GM19240 (cell line): ENCODE data around the genes TMEFF1, CAVIN4, RNF20, SMC2 and OR13D1.

DNA sequence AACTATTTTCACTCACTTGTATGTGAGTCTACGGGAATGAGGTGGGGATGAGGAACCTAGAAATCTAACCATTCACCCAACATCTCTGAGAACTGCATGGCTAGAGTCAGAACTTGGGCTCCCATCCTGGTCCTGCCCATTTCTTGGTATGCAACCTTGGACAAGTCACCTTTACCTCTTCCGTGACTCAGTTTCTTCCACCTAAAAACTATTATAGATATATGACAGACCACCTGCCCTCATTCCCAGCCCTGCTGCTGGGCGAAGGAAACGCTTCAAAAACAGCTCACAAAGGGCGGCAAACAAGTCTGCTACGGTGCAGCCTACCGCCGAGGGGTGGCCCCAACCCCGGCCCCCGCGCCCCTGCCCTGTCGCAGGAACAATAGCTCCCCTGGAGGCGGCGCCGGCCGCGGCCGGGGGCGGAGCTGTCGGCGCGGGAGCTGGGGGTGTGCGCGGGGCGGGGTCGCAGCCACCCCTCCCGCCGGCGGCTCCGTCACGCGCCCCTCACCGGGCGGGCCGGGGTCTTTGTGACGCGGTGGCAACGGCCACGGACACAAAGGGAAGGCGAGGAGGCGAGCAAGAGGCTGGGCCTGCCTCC is at the start of gene TMEFF1:
Gene TMEFF1, plus strand, starts transcription at position 522 of the 598 bp plus-strand sequence.
- RRBS, result 3% methylated on average over 25 of the region's 41 CpGs

DNA sequence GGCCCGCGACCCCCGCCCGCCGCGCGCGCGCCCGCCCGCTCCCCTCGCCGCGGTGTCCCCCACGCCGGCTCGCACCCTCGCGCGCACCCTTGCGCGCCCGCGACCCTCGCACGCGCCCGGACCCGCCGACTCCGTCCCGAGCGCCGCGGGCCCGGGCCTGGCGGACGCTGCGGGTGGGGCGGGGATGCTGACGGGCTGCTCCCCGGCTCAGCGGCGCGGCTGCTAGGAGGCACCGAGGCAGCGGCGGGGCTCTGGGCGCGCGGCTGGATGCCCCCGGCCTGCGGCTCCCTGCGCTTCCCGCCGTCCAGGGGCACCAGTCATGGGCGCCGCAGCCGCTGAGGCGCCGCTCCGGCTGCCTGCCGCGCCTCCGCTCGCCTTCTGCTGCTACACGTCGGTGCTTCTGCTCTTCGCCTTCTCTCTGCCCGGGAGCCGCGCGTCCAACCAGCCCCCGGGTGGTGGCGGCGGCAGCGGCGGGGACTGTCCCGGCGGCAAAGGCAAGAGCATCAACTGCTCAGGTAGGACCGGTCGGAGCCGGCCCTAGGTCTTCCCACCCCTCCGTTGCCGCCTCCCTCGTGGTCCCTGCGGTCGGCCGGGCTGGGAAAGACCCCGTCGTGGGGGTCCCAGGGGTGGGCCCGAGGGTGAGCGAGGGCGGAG is 404 bp downstream of the TMEFF1 start:
- RRBS, result 2% methylated on average over 79 of the region's 94 CpGs

GRCh38 chr9:100577852-100578435 is at the start of gene CAVIN4:
Gene CAVIN4 (plus strand): TSS chr9:100578079.
- RRBS, result no CpG with 5 or more reads among the region's 10 CpGs

DNA sequence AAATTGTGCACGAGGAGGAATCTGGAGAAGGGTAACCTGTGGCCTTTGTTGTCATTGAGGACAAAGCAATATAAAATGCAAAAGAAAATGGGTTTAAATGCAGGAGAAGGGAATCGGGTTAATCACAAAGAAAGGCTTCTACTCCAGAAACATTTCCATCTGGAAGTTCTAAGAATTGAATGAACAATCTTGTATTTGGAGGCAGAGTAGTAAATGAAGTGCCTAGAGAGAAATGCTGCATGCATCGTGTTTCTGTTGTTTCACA is 16.1 kb downstream of the CAVIN4 start:
- RRBS, result no CpG with 5 or more reads among the region's 3 CpGs

DNA sequence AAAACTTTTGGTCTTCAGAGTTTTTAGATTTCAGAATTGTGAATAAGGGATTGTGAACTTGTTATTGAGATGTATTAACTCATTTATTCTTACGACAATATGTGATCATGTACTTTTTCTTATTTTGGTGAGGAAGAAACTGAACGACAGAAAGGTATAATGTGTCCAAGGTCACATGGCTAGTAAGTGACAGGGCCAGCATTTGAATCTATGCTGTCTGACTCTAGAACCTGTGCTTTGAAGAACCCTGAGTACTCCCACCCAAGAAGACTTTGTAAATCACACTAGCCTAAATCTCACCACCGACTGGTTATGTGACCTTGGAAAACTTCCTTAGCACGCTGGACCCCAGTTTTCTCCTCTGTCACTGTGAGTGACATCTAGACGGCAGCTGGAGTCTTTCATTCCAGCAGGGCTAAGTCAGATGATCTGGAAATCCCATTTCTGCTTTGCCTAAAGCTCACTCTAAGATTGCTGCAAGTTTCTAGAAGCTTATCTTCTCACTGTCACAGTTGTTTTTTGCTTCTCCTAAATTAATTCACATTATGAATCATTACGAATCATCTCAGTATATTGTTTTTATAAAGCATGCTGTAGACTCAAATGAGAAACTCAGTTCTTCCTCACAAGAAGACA is 17.1 kb downstream of the ALDOB start:
- RRBS, result no CpG with 5 or more reads among the region's 6 CpGs

DNA sequence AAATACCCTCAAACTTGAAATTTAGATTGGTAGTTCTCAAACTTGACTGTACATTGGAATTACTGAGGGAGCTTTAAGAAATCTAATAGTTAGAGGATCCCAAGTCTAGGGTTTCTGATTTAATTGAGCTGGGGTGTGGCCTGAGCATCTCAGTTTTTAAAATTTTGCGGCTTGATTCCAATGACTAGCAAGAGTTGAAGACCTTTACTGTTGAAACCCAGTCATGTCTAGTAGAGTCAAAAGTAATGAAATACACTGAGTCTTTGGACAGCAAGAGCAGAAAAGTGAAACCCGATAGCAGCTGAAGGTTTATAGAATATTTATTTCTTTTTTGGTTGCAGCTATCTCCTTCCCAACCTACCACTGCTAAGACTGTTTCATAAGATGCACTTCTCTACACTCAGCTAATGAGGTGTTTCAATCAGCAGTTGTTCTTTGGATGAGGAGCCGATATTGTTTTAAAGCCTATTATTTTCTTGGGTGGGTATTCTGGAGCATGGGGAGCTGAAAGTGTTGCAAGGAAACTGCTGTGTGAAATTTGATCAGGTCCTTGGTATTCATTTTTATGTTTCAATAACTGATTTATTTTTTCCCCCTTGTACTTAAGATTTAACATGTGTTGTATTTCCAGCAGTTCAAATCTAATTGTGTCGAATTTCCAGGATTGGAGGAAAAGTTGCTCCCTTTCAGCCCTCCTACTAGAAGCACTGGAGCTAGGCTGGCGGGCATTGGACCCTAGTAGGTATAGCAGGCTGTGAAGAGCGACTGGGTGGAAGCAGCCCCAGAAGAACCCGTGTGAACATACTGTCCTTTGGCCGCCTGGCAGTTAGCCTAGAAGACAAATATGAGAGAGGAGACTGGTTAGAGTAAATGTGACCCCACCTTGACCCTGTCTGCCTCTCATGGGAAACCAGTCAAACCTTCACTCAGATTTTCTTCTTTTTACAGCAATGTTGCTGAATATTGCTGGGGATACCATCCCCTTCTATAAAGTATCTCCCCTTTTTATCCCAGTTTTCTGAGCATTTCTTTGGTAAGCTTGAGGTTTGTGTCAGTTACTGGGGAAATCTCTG is 14.2 kb downstream of the ALDOB start:
- RRBS, result no CpG with 5 or more reads among the region's 8 CpGs

DNA sequence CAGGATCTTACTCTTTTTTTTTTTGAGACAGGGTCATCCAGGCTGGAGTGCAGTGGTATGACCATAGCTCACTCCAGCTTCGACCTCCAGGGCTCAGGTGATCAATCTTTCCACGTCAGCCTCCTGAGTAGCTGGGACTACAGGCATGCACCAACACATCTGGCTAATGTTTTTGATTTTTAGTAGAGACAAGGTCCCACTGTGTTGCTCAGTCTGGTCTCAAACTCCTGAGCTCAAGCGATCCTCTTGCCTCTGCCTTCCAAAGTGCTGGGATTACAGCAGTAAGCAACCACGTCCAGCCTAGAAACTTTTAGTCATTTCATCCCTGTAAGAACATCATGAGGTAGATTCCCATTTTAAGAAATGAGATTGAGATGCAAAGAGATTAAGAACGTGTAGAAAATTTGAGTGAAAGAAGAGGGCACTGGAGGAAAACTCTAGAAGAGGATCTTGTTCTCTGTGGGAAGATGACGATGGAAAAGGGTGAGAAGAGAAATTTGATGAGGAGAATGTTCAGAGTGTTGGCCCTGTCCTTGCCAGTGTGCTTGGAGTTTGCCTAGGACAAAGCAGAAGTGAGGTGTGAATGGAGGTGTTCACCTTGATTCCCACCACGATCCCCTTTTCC is 6.3 kb downstream of the ALDOB start:
- RRBS, result no CpG with 5 or more reads among the region's 7 CpGs

DNA sequence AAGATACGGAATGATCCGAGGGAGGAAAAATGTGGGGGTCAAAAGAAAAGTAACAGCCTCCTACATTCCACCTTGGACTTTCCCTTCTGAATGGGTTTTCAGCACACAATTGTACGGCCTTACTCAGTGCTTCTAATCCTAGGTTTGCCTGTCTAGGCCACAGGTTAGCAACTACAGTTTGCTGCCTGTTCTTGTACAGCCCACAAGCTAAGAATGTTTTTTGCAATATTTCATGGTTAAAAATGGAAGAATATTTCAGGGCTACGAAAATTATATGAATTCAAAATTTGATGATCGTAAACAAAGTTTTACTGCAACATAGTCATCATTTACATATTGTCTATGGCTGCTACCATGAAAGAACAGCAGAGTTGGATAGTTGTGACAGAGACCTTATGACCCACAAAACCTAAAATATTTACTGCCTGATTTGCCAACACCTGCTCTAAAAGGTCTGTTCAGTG is 599 bp upstream of the PGAP4 start:
- RRBS, result no CpG with 5 or more reads among the region's 5 CpGs

GRCh38 chr9:101533095-101534450 is at the start of gene RNF20:
Gene RNF20 (plus strand): TSS chr9:101533853.
- RRBS, result under 1% methylated on average over 5 of the region's 58 CpGs

GRCh38 chr9:104094200-104094863 is at the start of gene SMC2:
Gene SMC2 (plus strand): TSS chr9:104094309.
- RRBS, result 2% methylated on average over 15 of the region's 37 CpGs

DNA sequence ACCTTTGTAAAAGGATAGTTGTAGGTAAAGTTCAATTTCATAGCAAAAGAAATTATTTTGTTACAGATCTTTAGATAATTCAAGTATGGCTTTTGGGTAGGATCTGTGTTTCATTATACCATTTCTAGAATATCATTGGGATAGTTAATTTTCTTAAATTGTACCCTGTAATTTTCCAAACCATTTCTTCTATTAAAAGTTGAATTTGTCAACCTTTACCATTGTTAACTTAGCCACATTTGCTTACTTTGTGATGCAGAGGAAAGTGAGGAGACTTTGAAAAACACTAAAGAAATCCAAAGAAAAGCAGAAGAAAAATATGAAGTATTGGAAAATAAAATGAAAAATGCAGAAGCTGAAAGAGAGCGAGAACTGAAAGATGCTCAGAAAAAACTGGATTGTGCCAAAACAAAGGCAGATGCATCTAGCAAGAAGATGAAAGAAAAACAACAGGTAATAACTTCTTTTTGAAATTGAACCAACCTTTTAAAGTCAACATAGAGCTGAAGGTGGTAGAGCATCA is 30.6 kb downstream of the SMC2 start:
- RRBS, result no CpG with 5 or more reads among the region's 1 CpG

DNA sequence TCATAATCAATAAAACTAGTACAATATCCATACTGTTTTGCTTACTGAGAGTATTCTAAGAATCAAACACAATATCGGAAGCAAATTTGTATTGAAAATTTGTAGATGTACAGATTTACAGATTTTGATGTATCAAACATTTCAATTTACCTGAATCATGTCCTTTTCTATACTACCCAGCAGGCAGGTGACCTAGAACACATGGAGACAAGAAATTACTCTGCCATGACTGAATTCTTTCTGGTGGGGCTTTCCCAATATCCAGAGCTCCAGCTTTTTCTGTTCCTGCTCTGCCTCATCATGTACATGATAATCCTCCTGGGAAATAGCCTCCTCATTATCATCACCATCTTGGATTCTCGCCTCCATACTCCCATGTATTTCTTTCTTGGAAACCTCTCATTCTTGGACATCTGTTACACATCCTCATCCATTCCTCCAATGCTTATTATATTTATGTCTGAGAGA is at the start of gene OR13D1:
Gene OR13D1, plus strand, starts transcription at position 202 of the 468 bp plus-strand sequence.
- RRBS, result no CpG with 5 or more reads among the region's 2 CpGs

- RRBS, result no CpG with 5 or more reads among the region's 4 CpGs
Observed at GRCh38 chr9:104879677-104880151, 48.2 kb downstream of the ABCA1 start.

- RRBS, result no CpG with 5 or more reads among the region's 5 CpGs
Observed at GRCh38 chr9:104918496-104919479, 9.2 kb downstream of the ABCA1 start.

DNA sequence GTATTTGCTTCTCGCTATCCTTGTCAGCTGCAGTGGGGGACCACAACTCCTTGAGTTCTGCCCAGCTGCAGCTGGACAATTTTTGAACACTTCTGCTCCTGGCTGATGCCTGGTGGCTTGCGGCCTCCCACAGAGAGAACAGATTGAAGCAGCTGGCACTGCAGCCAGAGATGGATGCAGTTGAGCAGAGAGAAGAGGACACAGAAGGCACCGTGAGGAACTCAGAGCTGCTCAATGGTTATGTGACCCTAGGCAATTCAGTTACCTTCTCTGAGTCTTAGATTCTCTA is 134.5 kb upstream of the ABCA1 start:
- RRBS, result no CpG with 5 or more reads among the region's 3 CpGs

DNA sequence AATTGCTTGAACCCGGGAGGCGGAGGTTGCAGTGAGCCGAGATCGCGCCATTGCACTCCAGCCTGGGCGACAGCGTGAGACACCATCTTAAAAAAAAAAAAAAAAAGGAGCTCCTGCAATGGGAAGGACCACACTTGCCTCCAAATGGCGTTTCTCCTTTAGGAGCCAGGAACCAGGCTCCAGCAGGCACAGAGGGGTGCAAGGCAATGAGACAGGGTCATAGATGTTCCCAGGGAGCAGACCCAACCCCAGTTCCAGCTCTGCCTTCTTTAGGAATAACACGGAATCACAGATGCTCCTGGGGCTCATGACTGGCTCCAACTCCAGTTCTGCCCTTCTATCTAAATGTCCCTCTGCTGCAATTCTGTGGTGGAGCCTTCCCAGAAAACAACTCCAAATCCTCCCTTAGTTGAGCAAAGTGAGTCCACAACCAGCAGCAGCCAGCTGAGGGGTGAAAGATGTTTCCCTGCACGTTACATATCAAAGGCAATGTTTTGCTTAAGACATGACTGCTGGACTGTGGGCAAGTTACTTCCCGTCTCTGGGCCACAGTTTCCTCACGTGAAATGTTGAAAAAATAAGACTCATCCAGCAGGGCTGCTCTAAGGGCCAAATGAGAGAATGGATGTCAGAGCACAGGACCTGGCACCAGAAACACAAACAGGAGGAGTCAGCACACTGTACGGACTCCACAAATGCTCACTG is 138.2 kb upstream of the ABCA1 start:
- RRBS, result no CpG with 5 or more reads among the region's 13 CpGs

GRCh38 chr9:106018905-106019384 is 324.6 kb downstream of the TMEM38B start:
- RRBS, result no CpG with 5 or more reads among the region's 3 CpGs

DNA sequence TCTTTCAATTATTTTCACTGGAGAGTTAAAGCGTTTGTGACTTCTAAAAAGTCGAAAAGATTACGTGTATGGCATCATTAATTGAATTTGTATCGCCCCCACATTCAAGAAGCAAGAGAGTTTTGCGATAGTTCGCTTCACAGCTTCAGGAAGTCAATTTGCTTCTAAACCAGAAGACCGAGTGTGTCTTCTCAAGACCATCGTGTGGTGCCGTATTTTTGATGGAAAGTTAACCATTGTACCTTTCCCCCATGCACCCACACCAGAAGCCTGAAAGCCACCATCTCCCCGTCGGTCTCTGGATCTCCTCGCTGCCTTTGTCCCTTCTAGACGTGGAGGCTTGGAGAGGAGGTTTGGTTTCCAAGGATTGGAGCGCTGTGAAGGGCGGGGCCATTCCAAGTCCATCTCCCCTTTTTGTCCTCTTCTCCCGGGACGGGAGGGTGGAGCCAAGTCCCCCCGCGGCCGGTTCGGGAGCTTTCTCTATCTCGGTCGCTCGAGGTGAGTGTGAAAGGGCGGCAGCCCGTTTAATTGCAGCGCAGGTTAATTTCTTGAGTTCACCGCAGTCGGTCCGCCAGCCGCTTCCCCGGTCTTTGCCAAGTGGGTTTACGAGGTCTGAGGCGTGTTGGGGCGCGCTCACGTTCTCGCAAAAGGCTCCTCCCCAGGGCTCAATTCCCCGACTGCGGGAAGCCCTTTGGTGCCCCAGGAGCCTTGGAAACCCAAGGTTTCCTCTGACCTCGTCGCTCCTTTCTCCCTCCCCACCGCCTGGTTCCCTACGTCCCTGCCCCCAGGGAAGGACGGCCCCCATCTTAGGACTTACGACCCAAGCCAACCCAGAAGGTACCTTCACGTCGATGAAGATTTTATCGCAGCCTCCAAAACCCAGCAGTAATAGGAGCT is 3.0 kb upstream of the ZNF462 start:
- RRBS, result no CpG with 5 or more reads among the region's 49 CpGs

- RRBS, result no CpG with 5 or more reads among the region's 9 CpGs
Observed at GRCh38 chr9:106916392-106917360, 53.7 kb downstream of the ZNF462 start.

DNA sequence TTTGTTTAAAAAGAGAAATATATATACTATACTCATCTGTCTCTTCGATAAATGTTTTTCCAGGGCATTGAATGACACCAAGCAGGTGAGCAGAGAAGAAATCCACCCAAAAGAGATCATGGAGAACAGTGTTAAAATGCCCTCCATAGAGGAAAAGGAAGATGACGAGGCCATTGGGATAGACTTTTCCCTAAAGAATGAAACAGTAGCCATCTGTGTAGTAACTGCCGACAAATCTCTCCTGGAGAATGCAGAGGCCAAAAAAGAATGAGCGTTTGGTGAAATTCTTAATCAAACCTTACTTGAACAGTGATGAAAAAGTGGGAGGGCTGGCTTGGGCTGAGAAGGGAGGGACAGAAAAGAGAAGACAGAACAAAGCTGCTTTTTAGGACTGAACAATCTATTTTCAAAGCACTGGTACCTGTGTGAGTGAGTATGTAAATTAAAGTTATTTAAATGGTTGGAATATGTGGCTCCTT is 147.8 kb downstream of the ZNF462 start:
- RRBS, result no CpG with 5 or more reads among the region's 4 CpGs